Choroid plexus epithelial cell (primary cell): ENCODE measurements around the genes RPE65 and MSH4.

DNA sequence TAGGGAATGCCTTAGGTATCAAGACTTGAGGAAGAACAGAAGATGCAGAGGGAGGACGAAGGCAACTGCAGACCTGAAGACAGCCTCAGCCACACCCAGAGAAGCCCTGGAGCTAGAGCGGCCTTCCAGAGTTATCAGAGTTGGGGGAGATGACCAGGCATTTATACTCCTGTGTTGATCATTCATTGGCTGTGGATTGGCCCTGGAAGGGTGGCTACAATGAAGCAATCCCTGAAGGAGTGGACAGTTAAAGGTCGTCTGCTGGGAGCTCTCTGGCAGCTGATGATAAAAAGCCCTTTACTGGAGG lies 126.6 kb upstream of the GADD45A start:
- RRBS, result no CpG with 5 or more reads among the region's 3 CpGs

DNA sequence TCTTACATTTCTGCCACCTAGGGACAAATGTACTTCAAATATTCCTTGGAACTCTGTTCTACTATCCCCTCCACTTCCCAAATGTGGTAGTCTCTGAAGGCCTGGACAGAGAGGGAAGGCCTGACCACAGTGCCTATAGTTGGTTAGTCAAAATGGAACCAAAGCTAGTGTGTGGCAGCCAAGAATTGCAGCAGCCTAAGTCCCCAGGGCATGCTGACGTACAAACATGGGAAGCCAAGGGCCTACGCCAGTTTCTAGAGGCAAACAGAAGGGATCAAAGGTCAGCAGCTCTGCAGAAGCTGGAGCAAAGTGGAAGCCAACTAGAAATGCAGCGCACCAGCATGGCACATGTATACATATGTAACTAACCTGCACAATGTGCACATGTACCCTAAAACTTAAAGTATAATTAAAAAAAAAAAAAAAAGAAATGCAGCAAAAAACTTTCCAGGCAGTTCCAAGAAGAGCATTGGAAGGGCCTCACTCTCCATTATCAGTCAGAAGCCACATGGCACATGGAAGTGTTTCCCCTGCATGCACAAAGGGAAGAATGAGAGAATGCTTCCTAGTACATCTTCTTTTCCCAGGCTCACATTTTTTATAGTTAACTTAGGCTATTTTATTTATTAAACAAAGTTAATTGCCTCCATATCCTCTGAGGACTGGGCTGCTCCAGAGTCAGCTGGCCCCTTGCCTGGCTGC lies 39.4 kb upstream of the GADD45A start:
- RRBS, result no CpG with 5 or more reads among the region's 3 CpGs

- RRBS, result no CpG with 5 or more reads among the region's 3 CpGs
These were observed 38.3 kb upstream of the GADD45A start for GRCh38 chr1:67646557-67647192.

- RRBS, result no CpG with 5 or more reads among the region's 13 CpGs
These were observed 51.2 kb downstream of the GADD45A start for GRCh38 chr1:67735890-67736814.

GRCh38 chr1:68177846-68178399 lies 54.4 kb downstream of the WLS start:
- RRBS, result no CpG with 5 or more reads among the region's 2 CpGs

DNA sequence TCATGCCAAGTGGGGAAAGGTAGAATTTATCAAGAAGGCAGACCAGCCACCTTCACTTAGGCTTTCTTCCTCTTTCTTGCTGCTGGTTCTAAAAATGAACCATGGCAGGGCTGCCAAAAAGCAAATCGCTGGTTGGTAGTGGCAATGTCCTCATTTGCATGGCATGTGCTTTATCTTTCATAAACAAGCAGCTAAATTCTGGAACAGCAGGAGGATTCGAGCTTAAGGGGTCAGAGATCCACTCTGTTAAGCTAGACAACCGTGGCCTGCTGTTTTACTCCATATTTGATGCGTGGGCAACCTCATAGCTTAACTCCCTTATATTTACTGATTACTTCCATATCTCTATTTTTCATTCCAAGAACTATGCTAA lies 91.3 kb downstream of the RPE65 start:
- RRBS, result no CpG with 5 or more reads among the region's 4 CpGs

GRCh38 chr1:68449648-68450147 lies at the start of gene RPE65:
Gene RPE65 (minus strand): TSS chr1:68449954.
- RRBS, result no CpG with 5 or more reads among the region's 1 CpG

- RRBS, result no CpG with 5 or more reads among the region's 6 CpGs
These were observed 1.3 kb downstream of the DEPDC1 start for GRCh38 chr1:68495424-68496211.

DNA sequence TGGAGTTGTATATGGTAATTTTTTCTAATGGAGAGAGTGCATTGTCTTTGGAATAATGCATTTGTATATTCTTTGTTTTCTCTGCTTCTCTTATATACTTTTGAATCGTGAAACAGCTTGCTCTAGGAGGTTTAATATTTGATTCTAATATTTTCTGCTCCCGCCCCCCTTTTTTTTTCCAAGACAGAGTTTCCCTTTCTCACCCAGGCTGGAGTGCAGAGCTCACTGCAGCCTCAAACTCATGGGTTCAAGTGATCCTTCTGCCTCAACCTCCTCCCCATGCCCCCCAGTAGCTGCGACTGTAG lies 4.6 kb upstream of the LRRC40 start:
- RRBS, result no CpG with 5 or more reads among the region's 3 CpGs

DNA sequence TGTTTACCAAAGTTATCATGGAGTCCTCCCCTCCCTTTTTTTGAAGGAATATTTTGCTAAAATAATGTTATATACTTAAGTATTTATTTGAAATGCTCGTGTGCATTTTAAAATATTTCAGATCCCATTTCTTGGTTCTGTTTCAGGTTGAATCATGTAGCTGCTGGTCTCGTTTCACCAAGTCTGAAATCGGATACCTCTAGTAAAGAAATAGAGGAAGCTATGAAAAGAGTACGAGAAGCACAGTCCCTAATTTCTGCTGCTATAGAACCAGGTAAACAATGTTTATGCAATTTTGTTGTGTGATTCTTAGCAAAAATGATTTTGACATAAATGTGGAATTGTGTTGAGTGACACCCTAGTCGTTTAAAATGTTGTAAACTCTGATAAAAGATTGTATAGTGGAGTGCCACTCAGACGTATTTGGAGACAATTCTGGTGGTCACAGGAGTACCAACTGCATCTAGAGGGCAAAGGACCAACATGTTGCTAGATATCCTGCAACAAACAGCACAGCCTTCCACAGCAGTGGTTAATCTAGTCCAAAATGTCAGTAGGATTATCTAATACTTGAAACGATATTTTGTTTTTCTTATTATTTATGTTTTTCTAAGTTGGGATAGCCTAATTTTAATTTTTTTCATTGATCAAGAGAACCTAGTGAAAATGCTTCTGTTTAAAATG lies 16.2 kb downstream of the SRSF11 start:
- RRBS, result no CpG with 5 or more reads among the region's 7 CpGs

DNA sequence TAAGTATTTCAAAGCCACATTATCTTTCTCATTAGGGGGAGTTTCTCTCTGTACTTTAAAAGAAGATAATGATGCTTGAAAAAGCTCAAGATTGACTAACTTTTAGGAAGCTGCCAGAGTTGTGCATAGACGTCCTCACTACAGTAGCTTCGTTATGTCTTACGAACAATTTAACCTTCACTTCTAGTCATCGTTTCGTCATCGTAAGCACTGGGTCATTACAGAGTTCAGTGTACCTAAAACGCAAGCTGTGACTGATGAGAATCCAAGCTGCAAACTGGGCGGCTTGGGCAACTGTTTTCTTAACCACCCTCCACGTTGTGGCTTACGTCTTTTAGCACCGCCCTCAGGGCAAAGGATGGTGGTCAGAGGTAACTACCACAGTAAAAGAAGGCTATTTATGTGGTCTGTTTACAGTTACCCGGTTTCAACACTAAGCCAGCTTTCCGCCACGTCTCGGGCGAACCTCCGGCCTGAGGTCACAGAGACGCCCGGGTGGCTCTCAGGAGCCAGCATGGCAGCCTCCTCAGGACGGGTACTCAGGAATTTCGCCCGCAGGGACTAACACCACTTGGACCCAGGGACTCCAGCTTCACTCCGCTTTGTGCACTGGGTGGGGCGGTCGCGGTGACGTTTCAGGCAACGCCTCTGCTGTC lies 447 bp upstream of the CTH start:
- RRBS, result no CpG with 5 or more reads among the region's 28 CpGs

- RRBS, result no CpG with 5 or more reads among the region's 1 CpG
These were observed 183.5 kb downstream of the PTGER3 start for GRCh38 chr1:70864170-70864515.

DNA sequence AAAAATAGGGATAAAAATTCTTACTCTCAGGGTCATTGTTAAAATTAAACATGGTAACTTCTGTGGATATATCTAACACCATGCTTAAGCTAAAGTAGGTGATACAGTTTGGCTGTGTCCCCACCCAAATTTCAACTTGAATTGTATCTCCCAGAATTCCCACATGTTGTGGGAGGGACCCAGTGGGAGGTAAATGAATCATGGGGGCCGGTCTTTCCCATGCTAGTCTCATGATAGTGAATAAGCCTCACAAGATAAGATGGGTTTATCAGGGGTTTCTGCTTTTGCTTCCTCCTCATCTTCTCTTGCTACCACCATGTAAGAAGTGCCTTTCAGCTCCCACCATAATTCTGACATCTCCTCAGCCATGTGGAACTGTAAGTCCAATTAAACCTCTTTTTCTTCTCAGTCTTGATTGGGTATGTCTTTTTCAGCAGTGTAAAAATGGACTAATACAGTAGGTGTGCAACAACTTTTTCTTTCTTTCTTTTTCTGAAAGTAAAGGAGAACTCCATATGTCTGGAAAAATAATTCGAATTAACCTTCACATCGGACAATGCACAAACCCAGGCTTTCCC lies 100.4 kb downstream of the PTGER3 start:
- RRBS, result no CpG with 5 or more reads among the region's 3 CpGs

DNA sequence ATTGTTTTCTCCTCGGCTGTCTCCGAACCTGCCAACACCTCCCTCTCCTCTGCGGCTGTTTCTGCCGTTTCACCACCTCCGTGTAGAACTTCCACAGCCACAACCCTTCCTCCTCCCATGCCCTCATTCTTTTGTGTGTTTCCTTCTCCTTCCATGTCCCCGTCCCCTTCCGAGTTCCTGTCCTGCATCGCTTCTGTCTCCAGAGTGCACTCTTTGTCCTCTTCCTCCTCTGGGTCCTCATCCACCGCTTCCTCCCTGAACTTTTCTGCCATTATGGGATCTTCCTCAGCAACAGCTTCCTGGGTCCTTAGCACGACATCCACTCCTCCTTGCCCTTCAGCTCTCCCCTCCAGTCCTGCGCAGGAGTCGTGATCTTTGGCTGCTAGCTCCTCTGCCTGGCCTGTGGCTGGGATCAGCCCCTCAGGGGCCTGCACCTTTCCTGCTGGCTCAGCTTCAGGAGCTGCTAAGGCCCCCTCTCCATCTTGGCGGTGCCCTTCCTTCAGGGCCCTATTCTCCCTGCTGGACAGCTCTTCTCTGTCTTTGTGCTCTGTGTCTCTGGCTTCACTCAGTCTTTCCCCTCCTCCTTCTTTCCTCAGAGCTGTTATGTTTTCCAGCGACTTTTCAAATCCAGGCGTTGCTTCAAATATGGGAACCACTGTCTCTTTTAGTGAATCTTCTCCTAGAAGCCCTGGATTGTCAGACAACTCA lies 59.3 kb upstream of the LRRC53 start:
- RRBS, result no CpG with 5 or more reads among the region's 15 CpGs

GRCh38 chr1:74728853-74729052 lies 4.1 kb downstream of the CRYZ start:
- RRBS, result no CpG with 5 or more reads among the region's 2 CpGs

- RRBS, result no CpG with 5 or more reads among the region's 13 CpGs
These were observed 1.4 kb downstream of the CRYZ start for GRCh38 chr1:74731005-74732254.

- RRBS, result no CpG with 5 or more reads among the region's 14 CpGs
These were observed 21.9 kb upstream of the LHX8 start for GRCh38 chr1:75112324-75112648.

DNA sequence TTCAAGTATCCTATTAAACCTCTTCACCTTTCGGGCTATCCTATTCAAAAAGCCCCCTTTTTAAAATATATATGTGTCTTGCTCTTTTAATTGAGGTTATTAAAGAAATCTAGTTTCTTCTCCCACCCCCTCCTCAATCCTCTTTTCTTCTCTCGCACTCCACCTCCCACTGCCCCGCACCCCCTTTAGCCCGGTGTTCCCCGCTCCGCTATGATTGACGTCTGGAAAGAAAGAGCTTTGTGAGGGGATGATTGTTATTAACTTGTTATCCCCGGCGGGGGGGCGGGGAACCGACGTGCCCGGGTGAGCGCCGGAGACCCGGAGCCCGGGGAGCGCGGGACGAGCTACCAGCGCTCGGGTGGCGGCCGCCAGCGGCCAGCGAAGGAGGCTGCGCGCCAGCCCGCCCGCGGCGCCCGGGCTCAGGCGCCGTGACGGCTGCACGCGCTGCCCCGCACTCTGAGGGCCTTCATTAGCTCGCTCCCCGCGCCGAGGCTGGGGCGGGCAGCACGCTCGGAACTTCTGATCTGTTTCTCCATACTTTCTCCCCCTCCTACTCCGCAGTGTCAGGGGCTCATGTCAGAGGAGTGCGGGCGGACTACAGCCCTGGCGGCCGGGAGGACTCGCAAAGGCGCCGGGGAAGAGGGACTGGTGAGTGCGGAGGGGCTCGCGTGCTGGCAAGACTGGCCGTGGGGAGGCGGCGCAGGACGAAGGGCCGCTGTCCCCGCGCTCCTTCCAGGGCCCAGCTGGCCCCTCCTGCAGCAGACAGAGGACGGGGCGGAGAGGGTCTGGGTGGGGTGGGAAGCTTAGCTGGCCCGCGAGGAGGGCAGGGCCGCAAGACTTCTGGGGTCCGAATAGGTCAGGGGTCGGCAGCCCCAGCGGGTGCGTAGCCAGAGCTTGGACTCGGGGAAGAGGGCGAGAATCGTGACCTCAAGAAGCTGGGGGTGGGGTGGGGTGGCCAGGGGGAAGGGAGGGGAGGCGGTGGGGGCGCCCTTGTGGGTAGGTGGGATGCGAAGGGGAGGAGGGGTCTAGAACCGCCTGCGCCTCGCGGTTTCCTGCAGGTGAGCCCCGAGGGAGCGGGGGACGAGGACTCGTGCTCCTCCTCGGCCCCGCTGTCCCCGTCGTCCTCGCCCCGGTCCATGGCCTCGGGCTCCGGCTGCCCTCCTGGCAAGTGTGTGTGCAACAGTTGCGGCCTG lies 2.2 kb downstream of the LHX8 start:
- RRBS, result 3% methylated on average over 18 of the region's 96 CpGs

DNA sequence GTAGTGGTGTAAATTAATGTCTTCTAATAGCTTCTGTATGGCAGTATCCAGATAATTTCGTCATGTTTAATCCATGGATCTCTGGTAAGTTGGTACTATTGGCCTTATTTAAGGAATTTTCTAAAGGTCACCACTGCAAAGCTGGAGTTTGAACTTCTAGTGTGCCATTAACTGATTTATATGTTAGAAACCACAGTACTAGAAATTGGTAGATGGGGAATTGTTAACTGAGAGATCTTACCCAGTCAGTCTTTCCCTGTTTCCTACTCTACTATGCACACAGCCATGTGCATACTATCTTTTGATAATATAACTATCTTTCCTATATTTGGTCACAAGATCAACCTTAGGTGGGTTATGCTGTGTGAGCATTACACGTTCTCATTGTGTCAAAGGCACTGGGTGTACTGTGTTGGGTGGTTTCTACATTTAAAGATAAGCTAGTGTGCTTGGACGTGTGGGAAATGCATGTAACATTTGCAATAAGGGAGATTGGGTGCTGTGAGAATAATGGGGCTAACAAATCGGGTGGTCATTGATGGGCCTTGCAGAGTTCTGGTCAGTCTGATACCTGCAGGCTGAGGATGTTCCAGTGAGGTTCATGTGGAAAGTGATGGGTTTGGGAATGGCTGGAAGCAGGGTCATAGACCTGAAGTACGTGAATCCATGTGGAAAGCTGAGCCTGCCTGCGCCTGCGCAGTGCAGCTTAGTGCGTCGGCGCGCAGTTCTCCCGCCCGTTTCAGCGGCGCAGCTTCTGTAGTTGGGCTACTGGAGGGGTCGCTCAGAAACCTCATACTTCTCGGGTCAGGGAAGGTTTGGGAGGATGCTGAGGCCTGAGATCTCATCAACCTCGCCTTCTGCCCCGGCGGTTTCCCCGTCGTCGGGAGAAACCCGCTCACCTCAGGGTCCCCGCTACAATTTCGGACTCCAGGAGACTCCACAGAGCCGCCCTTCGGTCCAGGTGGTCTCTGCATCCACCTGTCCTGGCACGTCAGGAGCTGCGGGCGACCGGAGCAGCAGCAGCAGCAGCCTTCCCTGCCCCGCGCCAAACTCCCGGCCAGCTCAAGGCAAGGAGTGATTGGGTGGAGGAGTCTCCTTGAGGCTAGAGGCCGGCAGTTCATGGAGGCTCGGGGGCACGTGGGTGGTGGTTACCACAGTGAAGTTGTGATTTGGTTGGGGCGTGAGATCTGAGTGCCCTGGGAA lies at the start of gene MSH4:
TSS of gene MSH4 (plus strand) at position 720 of the 1,203 bp plus-strand sequence.
- RRBS, result 88% methylated on average over 4 of the region's 39 CpGs

DNA sequence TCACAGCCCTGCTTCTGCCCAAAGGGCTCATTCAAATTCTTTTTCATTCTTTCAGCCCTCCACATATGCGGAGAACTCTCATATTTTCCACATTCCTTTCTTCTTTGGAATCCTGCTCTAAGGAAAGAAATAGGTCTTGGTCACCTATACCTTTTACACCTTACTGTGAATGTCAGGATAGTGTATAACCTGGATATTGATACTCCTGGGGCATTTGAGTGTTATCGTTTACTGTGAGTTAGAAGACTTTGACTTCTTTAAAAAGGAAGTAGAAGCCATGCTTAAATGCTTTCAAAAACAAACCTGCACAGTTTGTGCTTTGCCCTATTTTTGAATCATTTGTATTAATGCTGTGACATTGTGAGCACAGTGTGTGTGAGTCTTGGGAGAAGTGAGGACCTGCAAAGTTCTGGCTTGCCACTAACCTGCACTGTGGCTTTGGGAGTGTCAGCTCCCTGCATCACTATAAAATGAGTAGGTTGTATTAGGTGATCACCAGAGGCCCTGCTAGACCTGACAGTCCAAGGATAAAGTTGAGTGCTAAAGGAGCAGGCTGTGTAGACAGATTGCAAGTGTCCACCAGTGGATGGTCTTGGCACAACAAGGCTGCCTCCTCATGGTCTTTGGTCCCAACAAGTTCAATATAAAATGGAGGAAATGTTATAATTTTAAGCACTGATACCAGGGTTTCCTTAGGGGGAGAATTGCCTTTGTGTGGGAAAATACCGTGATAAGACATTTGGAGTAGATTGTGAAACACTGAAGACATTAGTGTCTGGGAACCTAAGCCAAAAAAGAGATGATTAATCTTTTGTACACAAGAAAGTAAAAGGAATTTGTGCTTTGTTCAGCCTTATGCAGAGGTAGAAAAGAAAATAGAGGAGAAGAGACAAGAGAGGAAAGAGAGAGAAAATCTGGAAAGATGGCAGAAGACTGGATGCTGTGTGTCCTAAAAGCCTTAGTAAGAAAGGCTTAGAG lies 35.8 kb downstream of the ST6GALNAC3 start:
- RRBS, result no CpG with 5 or more reads among the region's 3 CpGs